Heart (tissue), 3 donors: ENCODE results near the genes SYT10 and LRRK2.

DNA sequence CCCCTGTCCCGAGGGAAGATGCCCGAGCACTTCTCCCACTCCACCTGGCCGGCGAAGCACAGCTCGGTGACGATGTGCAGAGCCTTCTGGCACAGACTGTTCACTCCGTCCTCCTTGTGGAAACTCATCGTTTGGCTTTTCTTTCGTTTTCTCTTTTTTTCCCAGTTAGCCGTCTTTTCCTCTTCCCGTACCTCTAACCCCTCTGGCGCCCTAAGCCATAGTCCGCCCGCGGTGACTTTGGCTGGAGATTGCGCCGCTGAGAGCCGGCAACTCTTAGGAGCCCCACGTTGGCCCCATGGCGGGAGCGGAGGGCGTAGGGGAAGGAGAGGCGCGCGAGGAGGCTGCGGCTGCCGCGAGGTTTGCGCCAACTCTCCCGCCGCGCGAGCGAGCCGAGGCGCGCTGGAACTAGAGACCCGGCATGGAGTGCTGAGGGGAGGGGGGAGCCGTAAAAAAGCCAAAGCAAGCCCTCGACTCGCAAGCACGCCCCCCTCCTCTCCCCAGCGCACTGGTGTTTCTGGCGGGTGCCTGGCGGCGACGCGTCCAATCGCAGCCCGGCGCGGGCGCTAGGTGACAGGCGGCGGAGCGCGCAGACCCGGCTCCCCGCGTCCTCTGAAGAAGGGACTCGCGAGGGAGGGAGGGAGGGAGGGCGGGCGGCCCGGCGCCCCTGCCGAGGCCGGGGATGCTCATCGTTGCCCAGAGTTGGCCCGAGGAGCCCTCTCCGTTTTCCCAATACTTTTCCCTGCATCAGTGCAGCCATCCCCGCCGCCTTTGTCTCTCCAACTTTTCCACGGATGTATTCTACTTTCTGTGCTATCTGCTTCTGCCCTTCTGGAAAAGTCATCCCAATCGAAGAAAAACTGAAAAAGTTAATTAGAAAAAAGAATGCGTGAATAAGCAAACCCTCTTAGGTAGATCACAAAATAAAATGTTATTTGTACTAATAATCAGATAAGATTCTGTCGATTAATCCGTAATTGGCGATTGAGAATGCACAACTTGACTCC is at the start of gene SYT10:
TSS of gene SYT10 (minus strand) at position 425 of the 1,004 bp plus-strand sequence.
- RAMPAGE, long total RNA, 2 experiments: no peak in any of the 2 experiments

- RAMPAGE, long total RNA, 2 experiments: no peak in any of the 2 experiments
Measured at GRCh38 chr12:34335876-34336366, 313.6 kb downstream of the ALG10 start.

DNA sequence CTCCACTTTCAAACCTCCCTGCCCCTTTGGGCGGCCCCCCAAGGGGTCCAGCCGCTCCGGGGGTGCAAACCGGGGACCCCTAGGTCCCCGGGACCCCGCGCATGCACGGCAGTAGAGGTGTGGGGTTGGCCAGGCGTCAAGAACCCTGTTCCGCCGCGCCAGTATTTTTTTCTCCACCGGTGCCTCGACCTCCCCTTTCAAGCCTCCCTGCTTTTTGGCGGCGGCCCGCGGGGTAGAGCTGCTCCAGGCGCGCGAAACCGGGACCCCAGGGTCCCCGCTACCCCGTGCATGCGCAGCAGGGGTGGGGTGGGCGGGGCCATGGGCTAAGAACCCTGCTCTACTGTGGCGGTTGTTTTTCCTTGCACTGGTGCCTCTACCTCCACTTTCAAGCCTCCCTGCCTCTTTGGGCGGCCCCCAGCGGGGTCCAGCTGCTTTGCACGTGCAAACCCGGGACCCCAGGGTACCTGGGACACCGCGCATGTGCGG is 326.5 kb downstream of the ALG10 start:
- RAMPAGE, long total RNA, 2 experiments: no peak in any of the 2 experiments

- RAMPAGE, long total RNA, 2 experiments: no peak in any of the 2 experiments
Measured at GRCh38 chr12:38123939-38124242, 192.7 kb upstream of the ALG10B start.

GRCh38 chr12:38892297-38892590 is 13.1 kb downstream of the CPNE8 start:
- RAMPAGE, long total RNA, 2 experiments: no peak in any of the 2 experiments

DNA sequence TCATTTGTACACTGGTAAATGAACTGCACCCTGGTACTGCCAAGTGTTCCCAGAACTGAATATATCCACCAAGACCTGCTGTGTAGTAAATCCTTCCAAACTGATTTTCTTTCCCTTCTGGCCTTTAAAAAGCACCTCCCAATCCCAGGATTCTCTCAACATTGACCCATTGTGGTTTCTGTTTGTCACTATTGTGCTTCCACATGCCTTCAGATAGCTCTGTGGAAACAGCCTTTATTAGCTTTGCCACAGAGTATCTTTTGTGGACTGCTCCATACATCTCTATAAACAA is 954 bp upstream of the KIF21A start:
- RAMPAGE, long total RNA, 2 experiments: no peak in any of the 2 experiments

DNA sequence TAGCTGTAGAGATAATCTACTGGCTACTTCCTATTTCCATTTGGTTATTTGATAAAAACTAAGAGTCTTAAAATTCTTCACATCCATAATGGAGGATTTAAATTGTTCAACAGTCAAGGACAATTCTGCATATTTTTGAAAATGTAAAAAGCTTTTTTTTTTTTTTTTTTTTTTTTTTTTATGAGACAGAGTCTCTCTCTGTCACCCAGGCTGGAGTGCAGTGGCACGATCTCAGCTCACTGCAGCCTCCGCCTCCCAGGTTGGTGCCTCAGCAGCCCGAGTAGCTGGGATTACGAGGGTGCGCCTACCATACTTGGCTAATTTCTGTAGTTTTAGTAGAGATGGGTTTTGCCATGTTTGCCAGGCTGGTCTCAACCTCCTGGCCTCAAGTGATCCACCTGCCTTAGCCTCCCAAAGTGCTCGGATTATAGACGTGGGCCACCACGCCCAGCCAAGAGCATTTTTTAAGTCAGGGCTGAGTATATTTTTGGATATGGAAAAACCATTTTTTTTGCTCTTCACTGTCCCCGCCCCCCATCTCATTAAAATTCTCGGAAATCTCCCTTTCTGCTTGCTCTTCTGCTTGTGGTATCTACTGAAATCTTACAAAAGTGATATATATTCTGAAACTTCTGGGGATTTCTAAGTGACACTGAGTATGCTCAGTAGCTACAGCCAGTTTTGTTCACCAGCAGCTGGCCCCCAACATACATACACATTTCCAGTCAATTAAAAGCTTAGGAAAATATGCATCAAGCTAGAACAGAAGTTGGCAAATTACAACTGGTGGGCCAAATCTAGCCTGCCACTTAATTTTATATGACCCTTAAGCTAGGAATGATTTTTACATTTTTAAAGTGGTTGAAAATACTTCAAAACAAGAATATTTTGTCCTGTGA is 1.6 kb upstream of the ABCD2 start:
- RAMPAGE, long total RNA, 2 experiments: no peak in any of the 2 experiments

DNA sequence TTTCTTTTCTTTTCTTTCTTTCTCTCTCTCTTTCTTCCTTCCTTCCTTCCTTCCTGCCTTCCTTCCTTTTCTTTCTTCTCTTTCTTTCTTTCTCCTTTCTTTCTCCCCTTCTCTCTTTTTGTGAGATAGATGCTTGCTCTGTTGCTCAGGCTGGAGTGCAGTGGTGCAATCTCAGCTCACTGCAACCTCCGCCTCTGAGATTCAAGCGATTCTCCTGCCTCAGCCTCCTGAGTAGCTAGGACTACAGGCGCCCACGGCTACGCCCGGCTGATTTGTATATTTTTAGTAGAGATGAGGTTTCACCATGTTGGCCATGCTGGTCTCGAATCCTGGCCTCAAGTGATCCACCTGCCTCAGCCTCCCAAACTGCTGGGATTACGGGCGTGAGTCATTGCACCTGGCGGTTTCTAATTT is 186.4 kb downstream of the C12orf40 start:
- RAMPAGE, long total RNA, 2 experiments: no peak in any of the 2 experiments

GRCh38 chr12:39893394-39893777 is 212.5 kb downstream of the SLC2A13 start:
- RAMPAGE, long total RNA, 2 experiments: no peak in any of the 2 experiments

DNA sequence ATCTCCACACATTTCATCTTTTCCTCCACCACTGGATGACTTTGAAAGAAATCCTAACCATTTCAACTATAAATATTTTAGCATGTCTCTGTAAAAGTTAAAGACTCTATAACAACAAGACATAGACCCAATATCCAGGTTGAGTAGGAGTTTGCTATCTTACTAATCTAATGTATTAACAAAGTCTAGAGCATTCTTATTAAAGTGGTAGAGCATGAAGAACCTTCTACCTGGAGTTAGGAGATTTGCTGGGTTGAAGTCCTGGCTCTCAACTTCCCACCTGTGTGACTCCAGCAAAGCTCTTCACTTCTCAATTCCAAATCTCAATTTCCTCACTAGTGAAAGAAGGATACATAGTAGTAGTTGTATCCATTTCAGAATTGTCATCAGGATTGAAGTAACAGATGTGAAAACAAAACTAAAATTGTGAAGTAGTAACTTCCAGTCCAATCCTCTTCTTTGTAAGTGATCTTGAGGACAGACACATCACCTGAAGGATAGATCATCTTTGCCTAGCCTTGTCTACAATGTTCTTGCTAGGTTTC is 1.3 kb upstream of the LRRK2 start:
- RAMPAGE, long total RNA, 2 experiments: no peak in any of the 2 experiments

- RAMPAGE, long total RNA, 2 experiments: no peak in any of the 2 experiments
Measured at GRCh38 chr12:40224369-40225177, at the start of gene LRRK2. TSS of gene LRRK2 (plus strand) at chr12:40224997.

GRCh38 chr12:42105696-42106180 is 38.9 kb downstream of the GXYLT1 start:
- RAMPAGE, long total RNA, 2 experiments: no peak in any of the 2 experiments

GRCh38 chr12:42177403-42178592 is 33.1 kb upstream of the GXYLT1 start:
- RAMPAGE, long total RNA, 2 experiments: no peak in any of the 2 experiments

DNA sequence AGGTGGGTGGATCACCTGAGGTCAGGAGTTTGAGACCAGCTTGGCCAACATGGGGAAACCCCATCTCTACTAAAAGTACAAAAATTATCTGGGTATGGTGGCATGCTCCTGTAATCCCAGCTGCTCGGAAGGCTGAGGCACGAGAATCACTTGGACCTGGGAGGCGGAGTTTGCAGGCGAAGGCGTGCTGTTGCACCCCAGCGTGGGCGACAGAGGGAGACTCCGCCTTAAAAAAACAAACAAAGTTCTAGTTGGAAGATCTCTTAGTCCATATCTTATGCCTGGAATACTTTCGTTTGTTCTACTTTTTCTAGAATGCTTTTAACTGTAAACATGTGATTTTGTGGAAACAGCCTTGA is 38.7 kb downstream of the PPHLN1 start:
- RAMPAGE, long total RNA, 2 experiments: no peak in any of the 2 experiments

DNA sequence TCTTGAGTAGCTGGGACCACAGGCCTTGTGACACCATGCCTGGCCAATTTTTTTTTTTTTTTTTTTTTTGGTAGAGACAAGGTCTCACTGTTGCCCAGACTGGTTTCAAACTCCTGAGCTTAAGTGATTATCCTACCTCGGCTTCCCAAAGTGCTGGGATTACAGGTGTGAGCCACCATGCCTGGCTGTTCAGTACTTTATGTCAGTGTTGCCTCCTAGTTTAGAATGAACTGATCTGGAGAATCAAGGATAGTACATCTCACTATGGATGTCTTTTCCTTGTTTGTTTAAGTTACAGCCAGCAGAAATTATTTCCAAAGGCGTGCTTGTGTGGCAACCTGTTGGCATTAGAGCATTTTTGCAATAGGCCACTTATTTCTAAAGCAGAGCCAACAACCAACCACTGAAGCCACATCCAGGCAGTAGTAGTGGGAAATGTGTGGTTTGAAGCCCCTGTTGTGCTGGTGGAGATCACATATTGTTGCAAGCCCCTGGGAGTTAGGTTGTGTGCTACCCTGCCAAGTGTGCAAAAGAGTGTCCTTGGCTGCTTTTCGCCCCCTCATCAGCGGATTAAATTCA is 3.7 kb downstream of the ANO6 start:
- RAMPAGE, long total RNA, 2 experiments: no peak in any of the 2 experiments

- RAMPAGE, long total RNA, 2 experiments: no peak in any of the 2 experiments
Measured at GRCh38 chr12:45671250-45671699, 58.2 kb upstream of the ARID2 start.

GRCh38 chr12:45744844-45745695 is 15.6 kb downstream of the ARID2 start:
- RAMPAGE, long total RNA, 2 experiments: no peak in any of the 2 experiments

DNA sequence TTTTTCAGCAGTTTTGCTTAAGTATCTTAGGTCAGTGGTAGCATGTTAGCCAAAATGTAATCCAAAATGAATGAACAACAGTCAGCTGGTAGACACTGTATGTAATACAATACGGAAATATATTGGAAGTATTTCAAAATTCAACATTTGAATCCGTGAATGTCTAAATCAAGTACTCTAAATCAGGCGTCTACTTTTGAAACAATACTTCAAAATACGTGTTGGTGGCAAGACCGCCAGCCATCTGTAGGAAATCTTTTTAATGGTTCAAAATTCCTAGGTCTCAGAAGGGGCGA is 1.1 kb downstream of the SCAF11 start:
- RAMPAGE, long total RNA, 2 experiments: no peak in any of the 2 experiments

DNA sequence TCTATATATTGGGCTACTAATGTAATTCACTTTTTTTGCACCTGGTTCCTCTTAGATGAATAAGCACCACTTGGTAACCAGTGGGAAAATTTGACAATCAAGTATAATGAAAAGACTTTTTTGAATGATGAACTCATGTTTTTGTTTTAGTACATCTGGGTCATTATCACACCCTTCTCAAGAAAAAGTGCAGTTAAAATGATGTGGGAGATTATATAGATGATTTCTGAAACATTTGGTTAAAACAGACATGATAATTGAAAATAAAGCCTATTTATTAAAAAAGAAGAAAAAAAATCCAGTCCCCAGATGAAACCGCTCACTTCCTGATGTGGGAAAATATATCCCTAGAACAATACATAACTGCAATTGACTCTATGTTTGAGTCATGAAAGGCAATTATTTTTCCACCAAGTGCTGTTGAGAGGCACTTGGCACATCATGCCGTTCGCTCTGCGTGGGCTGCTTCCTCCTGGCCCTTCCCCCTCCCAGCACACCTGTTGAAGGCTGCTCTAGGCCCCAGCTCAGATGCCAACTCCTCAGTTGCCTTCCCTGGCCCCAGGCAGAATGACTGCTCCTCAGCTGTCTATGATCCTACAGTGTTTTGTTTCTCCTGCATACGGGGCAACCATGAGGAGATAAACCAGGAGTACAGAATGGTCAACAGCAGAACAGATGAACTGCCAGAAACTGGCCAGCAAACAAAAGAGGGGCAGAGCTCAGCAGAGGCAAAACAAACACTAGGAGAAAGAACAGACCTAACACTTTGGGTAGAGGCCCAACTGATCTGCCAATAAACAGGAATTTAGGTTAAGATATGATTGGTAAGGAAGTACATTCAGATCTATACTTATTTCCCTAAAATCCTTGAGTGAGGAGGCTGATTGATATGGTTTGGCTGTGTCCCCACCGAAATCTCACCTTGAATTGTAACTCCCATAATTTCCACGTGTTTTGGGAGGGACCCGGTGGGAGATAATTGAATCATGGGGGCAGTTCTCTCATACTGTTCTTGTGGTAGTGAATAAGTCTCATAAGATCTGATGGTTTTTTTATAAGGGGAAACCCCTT is 58.9 kb downstream of the SLC38A1 start:
- RAMPAGE, long total RNA, 2 experiments: no peak in any of the 2 experiments

DNA sequence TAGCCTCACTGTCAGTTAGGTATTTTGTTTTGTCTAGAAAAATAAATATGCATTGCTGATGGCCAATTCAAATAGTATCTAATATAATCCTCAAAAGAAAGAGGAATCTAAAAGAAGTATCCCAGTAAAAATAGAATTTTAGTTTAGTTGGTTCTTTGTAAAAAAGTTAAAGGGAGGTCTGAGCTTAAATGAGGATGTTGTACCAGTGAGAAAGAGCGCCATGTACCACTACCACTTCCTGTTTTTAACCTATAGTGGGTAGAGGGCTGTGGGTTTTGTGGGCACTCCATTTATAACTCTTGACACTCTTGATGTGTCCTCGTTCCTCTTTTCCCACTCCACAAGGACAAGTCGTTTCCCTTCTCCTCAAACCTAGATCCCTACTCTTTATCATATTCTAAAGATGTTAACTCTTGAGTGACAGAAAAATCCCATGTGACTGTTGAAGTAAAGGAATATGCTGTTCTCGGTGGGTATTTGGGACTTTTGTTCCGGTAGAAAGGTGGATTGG is 50.9 kb downstream of the SLC38A1 start:
- RAMPAGE, long total RNA, 2 experiments: no peak in any of the 2 experiments